A375 (cell line): ENCODE measurements around a stretch of chr14.

GRCh38 chr14:24255823-24256588, 7.0 kb downstream of the TGM1 start:
- RAMPAGE, long total RNA, result no peak

DNA sequence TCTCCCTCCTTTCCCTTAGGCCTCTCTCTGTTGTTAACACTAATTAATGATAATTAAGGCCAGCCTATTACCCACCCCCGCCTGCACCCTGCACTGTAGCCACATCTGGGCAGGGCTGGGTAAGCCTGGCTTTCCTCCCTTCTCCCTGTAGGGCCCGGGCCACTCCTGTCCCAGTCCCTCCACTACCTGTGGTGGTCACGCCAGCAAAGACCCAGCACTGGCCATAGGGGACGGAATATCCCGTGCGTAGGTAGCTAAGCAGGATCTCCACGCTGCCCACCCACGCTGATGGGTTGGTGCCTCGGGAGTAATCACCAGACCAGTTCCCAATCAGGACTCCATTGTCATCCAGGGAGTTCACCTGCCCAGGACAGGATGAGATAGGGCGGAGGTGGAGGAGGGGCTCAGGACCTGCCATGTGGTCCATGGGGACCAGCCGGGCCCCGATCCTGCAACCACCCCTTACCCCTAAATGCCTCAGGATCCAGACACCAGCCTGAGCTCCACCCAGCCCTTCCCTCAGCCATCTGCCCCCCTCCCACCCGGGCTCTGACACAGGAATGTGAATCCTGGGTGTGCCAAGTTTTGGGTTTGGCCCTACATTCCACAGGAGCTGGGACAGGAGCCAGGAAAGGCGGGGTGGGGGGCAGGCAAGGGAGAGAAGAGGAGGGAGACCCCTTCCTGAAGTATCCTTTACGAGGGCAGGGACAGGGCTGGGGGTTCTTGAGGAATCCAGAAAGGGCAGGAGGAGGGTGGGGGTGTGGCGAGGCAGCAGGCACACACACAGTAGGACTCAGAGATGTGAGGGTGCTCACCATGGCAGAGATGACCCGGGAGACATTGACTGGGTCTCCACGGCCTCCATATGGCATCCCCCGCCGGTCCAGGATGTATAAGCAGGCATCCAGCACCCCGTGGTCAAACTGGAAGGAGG, 3.8 kb downstream of the TGM1 start:
- RAMPAGE, long total RNA, result no peak

DNA sequence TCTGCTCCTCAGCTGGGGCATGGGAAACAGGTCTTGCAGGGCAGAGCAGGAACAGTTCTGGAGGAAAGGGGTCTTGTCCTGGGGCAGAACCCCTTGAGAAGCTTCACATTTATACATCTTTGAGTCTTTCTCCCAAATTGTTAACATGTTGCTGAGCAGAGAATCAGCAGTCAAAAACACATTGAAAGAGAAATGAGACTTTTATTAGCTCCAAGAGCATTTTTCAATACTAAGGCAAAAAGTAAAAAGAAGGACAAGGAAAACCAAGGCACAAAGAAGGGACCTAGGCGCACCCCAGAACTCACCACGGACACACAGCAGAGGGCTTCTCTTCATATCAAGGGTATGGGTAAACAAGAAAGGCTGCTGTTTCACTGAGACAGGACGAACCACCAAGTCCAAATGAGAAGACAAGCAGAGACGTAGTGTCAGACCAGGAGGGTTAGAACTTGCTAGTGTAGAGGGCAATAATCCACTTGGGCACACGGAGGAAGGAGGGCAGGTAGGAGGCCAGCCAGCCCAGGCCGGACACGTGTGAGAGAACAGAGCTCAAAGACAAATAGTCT, 9.1 kb downstream of the DHRS1 start:
- RAMPAGE, long total RNA, result no peak

GRCh38 chr14:24333653-24334413, 1.0 kb downstream of the ADCY4 start:
- RAMPAGE, long total RNA, result no peak

GRCh38 chr14:24338678-24339084, 1.1 kb downstream of the RIPK3 start:
- RAMPAGE, long total RNA, result no peak

DNA sequence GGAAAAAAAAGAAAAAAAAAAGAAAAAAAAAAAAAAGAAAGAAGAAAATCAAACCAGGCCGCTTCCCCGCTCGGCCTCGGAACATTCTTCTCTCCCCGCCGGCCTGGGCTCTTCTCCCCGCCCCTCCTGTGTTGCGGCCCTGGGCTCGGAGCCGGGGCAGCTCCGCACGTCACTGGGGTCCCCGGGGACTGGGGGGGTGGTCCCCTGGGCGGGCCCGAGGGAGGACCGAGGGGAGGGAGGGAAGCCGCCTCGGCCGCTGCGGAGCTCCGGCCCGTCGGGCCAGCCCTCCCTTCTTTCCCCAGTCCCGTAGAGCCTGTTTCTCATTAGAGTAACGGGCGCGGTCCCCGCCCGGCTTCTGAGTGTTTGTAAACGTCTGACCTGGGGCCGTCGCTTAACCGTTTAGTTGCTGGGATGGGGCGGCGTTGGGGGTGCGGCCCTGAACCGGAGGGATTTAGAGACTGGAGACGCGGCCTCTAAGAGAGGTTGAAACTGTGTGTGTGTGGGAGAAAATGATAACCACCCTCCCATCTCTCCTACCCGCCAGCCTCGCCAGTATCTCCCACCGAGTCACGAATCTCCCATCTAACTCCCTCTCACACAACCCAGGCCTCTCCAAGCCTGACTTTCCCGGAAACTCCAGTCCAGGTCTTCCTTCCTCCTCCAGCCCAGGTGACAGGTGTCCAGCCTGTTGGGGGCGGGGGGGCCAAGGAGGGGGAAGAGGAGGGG, 1.3 kb upstream of the NFATC4 start:
- RAMPAGE, long total RNA, result no peak

- RAMPAGE, long total RNA, result no peak
Observed at GRCh38 chr14:24376967-24378098, 9.3 kb downstream of the NFATC4 start.

GRCh38 chr14:24429320-24429519, 248 bp downstream of the CBLN3 start:
- RAMPAGE, long total RNA, result no peak

GRCh38 chr14:24437279-24437997, 5.1 kb downstream of the SDR39U1 start:
- RAMPAGE, long total RNA, result no peak

GRCh38 chr14:24437998-24438577, 4.5 kb downstream of the SDR39U1 start:
- RAMPAGE, long total RNA, result no peak

DNA sequence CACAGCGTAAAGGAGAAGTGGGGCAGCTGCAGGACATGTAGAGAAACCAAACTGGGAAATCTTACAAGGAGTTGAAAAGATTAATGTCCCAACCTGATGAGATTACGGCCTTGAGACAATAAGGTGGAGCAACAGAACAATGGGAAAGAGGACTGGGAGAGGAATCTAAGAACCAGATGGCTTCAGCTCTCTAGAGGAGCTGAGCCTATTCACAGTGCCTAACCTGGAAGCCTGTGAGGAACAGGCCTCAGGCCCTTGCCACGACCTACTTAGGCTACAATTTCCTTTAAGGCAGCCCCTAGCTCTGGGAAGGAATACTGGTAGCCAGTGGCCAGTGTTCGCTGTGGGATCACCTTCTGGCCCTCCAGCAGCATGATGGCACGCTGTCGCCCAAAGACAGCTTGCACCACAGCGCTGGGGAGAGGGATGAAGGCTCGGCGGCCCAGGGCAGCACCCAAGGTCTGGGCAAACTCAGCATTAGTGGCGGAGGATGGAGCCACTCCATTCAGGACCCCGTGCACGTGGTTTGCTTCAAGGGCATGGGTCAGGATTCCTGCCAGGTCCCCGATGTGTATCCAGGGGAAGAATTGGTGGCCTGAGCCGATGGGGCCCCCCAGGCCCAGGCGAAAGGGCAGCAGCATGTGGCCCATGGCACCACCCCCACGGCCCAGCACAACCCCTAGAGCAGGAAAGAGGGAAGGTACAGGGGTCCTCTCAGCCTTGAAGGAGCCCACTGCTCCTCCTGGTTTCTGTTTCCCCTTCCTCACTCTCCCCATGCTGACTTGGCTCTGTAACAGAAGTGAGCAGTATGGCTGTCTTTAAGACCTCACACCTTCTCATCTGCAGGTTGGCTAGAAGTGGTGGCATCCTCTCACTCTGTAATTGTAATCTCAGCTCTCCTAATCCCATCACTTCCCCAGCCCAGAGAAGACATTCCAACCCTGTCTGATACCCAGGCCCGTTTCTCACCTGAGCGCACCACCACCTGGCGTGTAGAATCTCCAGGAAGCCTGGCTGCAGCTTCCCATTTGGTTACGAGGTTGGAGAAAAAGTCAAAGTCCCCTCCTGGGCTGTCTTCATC, 2.4 kb downstream of the SDR39U1 start:
- RAMPAGE, long total RNA, result no peak

DNA sequence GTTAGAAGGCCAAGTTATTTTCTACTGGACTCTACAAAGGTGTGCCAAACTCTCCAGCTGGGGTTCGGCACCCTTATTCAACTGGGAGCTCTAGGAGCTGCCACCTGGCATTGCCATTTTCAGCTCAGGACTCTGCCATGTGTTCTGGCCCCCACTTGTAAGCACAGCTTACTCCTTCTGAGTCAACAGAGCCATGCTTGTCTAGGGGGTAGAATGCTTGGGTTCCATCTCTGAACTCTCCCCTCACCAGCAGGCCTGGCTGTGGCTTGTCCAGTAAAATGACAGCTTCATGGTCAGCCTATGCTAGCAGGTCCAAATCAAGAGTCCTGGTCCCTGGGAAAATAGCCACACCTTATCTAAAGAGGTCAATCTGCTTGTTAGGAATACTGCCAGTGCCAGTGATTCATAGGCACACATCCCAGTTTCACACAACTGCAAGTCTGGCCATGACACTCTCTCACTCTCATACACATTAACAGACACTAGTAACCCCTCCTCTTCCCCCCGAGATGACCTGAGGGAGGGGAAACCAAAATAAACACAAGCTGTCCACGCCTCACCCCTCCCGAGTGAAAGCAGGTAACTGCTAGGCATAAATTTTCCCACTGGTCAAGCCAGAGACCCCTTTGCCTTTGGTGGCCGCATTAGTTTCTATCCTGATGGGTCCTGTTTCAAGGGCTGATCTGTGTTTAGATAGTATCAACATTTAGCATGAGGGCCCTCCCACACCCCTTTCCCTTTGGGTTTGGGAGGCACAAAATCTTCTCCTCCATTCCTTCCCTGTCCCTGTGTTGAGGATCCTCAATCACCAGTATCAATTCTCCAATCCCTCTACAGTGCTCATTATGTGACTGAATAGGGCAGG, 182.3 kb upstream of the GZMB start:
- RAMPAGE, long total RNA, result no peak

DNA sequence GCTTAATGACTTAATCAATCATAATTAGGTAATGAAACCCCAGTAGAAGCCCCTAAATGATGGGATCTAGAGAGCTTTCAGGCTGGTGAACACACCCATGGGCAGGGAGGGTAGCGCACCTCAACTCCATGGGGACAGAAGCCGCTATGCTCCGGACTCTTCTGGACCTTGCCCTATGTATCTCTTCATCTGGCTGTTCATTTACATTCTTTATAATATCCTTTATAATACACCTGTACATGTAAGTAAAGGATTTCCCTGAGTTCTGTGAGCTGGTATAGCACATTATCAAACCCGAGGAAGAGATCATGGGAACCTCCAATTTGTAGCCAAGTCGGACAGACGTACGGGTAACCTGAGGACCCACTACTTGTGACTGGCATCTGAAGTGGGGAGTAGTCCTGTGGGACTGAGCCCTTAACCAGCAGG, 205.9 kb downstream of the STXBP6 start:
- RAMPAGE, long total RNA, result no peak

DNA sequence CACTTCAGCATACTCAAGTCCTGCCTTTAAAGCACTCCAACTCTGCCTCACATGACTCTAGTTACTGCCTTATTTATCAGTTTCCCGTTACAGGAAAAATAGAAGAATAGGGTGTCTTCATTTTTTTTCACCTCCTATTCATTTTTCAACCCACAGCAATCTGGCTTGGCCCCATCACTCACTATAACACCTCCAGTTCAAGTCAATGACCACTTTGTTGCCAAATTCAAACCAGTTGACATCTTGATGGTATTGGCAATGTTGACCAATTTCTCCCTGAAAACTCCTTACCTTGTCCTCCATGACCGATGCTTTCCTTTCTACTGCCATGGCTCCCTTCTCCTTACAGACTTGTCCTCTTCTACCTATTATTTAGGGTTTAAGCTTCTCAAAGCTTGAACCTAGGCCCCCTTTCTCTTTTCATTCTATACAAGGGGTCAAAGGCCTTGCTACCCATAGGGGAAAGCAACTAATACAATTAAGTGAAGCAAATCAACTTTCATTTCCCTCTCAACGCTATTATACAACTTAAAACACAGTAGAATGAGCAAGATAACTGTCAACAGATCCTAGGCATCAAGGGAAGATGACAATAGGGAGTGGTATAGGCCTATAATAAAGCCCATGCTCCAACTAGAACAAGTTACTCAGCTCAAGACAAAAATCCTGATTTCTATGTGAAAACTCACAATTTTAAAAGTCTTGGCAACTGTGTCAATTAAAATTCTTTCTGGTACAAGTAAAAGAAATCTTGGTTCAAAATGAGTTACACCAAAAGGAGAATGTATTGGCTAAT, 28.4 kb downstream of the STXBP6 start:
- RAMPAGE, long total RNA, result no peak

- RAMPAGE, long total RNA, result no peak
Observed at GRCh38 chr14:25050702-25051217, 813 bp upstream of the STXBP6 start.

- RAMPAGE, long total RNA, result no peak
Observed at GRCh38 chr14:26337299-26337745, 260.5 kb downstream of the NOVA1 start.

DNA sequence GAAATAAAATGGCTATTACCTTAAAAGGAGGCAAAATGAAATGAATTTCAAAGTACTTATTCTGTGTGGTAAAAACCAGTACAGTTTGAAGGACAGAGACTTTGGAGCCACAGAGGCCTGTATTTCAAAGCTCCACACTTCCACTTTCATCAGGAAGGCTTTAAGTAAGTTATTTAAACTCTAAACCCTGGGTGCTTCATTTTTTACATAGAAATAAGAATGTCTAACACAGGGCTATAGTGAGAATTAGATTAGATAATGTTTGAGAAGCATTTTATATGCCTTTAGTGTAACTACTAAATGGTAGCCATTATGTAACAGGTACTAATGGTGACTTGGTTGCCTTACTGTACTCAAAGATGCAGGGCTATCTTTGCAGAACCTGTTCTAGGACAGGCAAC, 267.3 kb upstream of the PRKD1 start:
- RAMPAGE, long total RNA, result no peak

GRCh38 chr14:30893239-30893730, 18.9 kb downstream of the COCH start:
- RAMPAGE, long total RNA, result no peak

DNA sequence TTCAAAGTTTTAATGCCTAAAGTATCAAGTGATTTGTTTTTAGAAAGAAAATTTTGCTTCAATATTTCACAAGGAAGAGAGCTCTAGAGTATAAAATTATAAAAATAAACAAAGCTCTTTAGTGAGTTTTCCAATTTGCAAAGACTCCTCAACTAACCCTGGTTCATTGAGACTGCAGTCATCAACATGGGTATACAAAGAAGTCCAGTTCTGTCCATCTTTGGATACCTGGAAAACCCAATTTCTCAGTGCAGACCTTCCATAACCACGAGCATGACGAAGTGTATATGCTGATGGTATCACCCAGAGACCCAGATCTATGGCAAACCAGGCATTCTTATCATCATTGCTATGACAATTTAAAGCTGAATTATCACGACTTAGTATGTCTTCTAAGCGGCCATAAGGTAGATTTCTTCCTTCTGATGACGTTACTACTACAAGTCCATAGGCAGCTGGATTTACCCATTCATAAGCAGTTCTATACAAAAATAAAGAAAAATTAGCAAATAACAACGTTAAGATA, 72.8 kb downstream of the HECTD1 start:
- RAMPAGE, long total RNA, result no peak

GRCh38 chr14:31169228-31169750, 38.3 kb downstream of the HECTD1 start:
- RAMPAGE, long total RNA, result no peak